SEM (cell line): ENCODE measurements around a stretch of chr13.

GRCh38 chr13:99524355-99524720 lies 23.1 kb downstream of the TM9SF2 start:
- PRO-cap, result no peak

GRCh38 chr13:99687630-99688277 lies 81.3 kb downstream of the CLYBL start:
- PRO-cap, result no peak

DNA sequence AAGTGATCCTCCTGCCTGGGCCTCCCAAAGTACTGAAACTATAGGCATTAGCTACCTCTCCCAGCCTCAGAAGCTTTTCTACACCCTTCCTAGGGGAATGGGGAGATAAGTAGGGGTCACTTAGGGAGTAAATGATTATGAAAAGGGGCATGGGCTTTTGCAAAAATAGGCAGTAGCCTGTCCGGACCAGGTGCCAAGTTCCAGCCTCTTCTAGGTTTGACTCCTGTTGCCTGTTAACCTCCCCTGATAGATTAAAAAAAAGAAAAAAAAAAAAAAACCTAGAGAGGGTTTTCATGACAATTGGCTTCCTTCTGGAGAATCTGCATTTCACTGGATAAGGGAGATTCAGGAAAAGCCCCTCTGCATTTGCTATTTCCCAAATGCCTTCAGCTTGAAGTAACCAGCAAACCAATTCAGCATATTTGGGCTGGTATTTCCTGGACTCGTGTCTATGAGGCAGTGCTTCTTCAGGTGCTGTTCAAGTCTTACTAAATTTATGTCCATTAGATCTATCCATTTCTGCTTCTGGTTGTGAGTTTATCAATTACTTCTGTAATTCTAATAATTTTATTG lies 111.7 kb downstream of the CLYBL start:
- PRO-cap, result no peak

DNA sequence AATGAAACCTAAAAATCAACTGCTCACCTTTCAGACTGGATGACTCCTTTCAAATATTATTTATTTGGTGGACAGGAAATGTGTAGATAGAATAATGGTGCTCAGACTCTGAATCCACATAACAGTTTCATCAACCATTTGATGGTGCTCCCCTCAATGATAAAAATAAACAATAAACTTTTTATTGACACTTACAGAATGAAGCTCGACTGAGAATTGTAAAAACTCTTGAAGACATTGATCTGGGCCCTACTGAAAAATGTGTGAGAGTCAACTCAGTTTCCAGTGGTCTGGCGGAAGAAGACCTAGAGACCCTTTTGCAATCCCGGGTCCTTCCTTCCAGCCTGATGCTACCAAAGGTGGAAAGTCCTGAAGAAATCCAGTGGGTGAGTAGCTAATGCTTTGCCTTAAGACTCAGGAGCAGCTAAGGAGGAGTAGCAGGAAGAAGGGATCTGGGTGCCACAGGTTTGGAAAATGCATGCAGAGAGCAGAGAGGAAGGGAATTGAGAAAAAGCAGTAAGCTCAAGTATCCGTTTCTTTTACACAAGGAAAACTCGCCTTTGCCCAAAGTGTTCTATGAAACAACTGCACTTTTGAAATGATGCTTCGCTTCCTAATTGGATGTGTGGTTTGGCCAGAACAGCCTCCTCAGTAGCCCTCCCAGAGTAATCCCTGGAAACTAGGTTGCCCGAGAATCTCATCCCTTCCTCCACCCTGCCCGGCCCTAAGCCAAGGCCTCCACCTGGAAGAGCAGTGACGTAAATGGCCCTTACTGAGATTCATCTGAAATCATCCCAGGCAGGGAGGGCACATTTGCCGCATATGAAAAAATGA lies 112.7 kb downstream of the ZIC5 start:
- PRO-cap, result no peak

- PRO-cap, result no peak
Observed at GRCh38 chr13:99907849-99908607, 63.5 kb downstream of the ZIC5 start.

GRCh38 chr13:99909849-99910344 lies 61.7 kb downstream of the ZIC5 start:
- PRO-cap, result no peak

DNA sequence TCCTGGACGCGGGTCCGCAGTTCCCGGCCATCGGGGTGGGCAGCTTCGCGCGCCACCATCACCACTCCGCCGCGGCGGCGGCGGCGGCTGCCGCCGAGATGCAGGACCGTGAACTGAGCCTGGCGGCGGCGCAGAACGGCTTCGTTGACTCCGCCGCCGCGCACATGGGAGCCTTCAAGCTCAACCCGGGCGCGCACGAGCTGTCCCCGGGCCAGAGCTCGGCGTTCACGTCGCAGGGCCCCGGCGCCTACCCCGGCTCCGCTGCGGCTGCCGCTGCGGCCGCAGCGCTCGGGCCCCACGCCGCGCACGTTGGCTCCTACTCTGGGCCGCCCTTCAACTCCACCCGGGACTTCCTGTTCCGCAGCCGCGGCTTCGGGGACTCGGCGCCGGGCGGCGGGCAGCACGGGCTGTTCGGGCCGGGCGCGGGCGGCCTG lies 502 bp downstream of the ZIC2 start:
- PRO-cap, result no peak

DNA sequence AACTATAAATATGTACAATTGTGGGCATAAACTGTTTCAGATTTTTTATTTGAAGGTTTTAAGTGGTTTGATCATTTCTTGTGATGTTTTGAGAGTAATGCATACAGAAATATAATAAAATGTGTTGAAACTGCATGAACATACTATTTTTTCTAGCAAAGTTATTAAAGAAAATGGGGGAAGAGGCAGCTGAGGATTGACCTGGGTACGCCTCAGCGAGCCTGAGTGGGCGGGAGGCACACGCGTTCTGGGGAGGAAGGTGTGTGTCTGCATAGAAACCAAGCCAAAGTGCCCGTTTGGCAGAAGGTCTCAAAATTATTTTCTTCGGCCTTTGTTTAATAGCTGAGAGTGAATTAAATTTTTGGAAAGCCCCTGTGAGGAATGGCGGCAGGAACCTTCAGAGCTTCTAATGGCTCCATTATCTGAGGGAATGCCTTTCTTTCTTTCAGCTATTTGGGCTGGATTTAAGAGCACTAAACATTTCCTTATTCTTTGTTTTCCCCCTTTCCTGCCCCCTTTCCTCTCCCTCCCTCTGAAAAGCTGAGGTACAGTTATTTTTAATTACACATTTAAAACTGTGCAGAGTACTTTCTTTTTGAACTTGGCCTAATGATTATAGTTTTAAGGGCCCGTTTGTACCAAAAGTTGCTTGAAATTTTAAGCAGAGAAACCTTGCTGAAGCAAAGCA lies 5.2 kb downstream of the ZIC2 start:
- PRO-cap, result no peak

GRCh38 chr13:100089740-100090058 lies 806 bp downstream of the PCCA start:
- PRO-cap, result no peak

DNA sequence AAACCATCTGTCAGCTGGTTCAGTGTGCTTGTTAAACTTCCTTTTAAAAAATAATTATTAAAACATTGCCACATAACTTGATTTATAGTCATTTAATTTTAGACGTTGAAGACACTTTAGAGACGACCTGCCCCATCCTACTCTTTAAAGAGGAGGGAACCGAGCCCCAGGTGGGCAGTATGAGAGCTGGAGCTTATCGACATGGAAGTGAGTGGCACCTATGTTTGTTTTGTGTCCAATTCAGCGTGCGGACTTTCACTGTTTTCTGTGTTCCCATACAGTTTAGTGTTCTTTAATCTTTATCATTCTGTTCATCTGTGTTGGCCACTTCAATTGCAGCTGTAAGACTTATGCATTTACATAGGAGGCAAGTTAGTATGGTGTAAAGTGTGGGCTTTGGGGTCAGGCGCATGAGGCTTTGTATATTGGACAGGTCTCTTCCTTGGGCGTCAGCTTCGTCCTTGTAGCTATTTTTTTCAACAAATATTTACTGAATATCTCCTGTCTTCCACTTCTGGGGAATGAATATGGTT lies 1.2 kb downstream of the PCCA start:
- PRO-cap, result no peak

- PRO-cap, result no peak
Observed at GRCh38 chr13:100154711-100155535, 66.0 kb downstream of the PCCA start.

- PRO-cap, result unidirectional peak, plus-strand start at chr13:100484015
Observed at GRCh38 chr13:100483665-100484545, 104.7 kb downstream of the GGACT start.

DNA sequence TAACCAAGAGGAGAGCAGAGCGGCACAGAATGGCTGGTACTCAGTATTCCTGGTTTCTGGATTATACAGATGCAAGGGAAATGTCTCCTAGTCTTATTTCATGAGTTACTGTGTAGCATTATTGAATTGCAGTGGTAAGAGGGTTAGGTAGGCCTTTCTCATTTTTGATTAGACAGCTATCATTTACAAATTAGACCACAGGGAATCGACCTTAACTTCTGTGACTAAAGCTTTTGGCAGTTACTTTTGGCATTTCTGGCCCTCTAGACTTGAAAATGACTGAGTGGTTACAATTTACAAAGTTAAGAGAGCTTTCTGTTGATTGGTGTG lies 86.2 kb downstream of the GGACT start:
- PRO-cap, result no peak

- PRO-cap, result no peak
Observed at GRCh38 chr13:100608937-100609337, 20.3 kb upstream of the GGACT start.

- PRO-cap, result no peak
Observed at GRCh38 chr13:101489759-101490242, 37.3 kb downstream of the ITGBL1 start.

GRCh38 chr13:101915116-101915560 lies 1.6 kb downstream of the FGF14 start:
- PRO-cap, result no peak

DNA sequence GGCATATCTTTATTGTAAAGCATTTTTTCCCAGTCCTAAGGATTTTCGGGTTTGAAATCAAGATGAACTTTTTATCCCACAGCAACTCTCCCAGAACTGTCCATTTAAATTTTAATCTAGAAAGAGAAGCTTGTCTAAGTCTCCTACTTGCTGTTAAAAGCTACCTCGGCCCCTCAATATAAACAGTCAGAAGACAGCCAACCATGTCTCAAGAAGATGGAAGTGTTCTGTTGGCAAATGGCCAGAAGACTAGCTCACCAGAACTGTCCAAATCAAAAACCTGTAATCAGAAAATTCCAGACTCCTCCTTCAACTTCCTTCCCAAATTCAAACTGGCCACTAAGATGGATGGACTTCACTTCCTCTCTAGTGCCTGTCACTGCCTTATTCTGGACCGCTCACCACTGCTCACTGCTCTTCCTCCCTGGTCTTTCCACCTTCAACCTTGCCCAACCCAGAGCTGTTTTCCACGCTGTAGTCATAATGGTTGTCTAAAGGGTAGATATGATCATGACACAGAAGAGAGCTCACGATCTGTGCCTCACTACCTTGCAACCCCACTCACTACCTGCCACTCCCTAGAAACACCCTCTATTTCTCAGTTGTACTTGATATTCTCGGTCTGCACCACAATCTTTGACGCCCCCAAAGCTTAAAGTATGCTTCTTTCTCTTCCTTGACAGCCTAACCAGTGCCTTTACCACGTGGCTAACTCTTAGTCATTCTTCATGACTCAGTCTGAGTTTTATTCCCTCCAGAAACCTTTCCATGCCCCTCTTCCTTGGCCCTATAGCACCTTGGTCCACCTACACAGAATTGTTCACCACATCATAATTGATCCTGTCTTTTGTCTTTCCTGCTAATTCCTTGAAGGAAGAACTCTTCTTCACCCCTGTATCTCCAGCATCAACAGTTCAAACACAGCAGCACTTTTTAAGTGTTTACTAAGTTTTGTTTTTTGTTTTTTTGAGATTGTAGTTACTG lies 204.1 kb upstream of the TPP2 start:
- PRO-cap, result no peak

GRCh38 chr13:102584330-102585049 lies 12.3 kb upstream of the TPP2 start:
- PRO-cap, result unidirectional peak, plus-strand start at chr13:102584701

- PRO-cap, result no peak
Observed at GRCh38 chr13:102770227-102771063, 3.1 kb downstream of the TEX30 start.

- PRO-cap, result no peak
Observed at GRCh38 chr13:102879525-102880327, 33.9 kb downstream of the ERCC5 start.